Stomach (tissue), 7 donors: Measurements from ENCODE around the genes KCNIP3, ADRA2B and ASTL.

DNA sequence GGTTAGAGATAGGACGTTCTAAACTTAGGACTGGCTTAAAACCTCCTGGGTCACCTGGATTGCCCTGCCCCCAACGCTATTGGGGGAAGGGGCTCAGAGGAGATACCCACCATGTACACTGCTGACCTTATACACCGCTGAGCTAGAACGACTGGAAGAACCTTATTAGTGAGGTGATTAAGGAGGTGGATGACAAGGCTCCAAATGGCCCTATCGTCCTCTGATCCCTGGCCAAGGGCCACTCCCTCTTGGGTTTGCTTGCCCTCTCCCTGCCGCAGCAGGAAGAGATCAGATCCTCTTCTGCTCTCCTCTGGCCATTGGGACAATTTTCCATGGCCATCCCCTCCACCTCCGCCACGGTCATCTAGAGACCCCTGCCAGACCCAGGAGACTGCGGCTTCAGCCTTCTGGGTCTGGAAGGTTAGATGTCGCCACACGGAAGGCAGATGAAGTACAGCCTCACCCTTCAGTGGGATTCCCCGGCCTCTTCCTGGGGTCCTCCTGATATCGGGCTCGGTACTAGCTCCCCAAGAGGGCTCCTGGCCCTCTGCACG, 1.2 kb downstream of the ZNF514 start:
- PRO-cap: no peak
- RAMPAGE, long total RNA, 5 experiments: no peak in any of the 5 experiments
- RRBS: no CpG with 5 or more reads among the region's 15 CpGs

DNA sequence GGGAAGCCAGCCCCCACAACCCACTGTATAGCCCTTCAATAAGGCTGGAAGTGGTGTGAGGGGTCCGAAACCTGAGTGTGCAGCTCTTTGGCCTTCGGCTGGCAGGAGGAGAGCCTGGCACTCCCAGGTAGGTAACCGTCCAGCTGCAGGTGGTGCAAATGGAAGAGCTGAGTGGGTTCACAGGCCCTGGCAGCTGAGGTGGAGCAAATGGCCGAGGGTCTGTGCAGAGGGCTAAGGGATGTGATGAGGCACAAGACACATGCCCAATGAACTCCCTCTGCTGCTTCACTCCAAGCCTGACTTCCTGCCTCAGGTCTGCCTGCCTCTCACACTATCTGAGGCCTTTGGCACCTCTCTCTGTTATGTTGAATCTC, 7.6 kb upstream of the ZNF892 start:
- PRO-cap: no peak
- RAMPAGE, long total RNA, 5 experiments: no peak in any of the 5 experiments
- RRBS: no CpG with 5 or more reads among the region's 4 CpGs

DNA sequence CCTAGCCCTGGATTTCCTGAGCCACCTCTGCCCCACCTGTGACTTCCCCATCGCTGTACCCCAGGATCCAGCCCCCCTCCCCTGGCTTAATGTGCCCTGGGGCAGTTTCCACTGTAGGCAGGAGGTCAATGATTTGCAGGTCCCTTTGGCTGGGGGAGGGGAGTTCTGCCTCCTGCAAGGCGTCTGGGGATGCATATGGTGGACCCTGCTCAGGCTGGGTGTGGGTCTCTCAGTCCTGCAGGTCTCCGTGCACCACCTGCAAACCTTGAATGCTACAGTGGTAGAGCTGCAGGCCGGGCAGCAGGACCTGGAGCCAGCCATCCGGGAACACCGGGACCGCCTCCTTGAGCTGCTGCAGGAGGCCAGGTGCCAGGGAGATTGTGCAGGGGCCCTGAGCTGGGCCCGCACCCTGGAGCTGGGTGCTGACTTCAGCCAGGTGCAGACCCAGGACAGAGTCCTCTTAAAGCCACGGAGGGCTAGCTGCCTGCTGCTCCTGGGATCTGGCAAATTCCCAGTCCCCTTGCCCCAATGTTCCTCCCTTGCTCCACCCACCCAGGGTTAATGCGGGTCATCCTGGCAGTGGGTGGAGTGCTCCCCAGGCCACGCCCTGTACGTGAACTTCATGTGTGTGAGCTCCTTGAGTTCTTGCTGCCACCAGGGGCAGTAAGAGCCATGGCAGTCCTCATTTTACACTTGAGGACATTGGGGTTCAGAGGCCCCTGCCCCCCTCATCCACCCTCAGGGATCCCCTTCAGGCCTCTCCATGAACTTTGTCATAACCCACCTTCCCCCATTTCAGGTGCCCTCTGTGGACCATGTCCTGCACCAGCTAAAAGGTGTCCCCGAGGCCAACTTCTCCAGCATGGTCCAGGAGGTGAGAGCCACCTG, 3.1 kb downstream of the PROM2 start:
- PRO-cap: no peak
- RAMPAGE, long total RNA, 5 experiments: start-site peak on the plus strand in 2 of 5 experiments, centred at positions 302 to 820 of the sequence, 8 to 20 reads per replicate
- RRBS: no CpG with 5 or more reads among the region's 13 CpGs

- PRO-cap: no peak
- RAMPAGE, long total RNA, 5 experiments: start-site peak on the plus strand in 4 of 5 experiments, at chr2:95296747-95297365 at its widest, 5 to 16 reads per replicate
- RRBS: 3% methylated on average over 6 of the region's 19 CpGs
These were observed at the start of gene KCNIP3 for GRCh38 chr2:95296675-95297616. TSS of gene KCNIP3 (plus strand) at chr2:95297347.

DNA sequence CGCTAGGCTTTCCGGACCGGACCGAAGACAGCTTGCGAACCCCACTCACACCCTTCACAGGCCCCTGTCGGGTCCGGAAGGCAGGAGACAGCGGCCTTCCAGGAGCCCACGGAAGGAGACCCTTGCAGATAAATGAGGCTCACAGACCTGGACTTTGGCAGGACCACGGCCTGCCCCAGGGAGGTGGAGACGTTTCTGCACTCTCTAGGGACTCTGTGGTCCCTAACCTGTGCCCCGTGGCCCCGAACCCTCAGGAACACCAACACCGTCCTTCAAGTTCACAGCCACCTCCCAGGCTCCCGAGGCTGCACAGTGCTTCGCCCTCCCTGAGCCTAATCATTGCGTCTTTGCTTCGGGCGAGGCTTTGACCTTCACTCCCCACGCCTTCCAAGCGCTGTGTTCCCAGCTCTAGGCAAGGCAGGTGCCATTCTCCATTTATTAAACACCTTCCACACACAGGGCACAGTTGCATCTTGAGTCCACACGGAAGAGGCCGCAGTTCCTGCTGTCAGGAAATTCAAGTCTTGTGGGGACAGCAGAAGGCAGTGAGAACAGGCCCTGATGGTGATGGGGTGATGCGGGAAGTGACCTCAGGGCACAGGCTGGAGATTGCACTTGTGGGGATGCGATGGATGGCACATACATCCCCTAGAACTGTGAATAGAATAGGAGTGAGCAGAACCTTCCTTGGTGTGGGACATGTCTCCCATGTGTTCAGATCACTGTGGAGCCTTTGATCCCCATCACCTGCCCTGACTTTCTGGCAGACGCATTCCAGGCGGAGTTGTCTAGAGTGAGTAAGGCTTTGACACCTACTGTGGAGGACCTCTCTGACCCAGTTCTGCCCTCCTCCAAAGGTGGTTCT, 12.7 kb upstream of the FAHD2A start:
- PRO-cap: no peak
- RAMPAGE, long total RNA, 5 experiments: no peak in any of the 5 experiments
- RRBS: 78% methylated on average over 7 of the region's 27 CpGs

DNA sequence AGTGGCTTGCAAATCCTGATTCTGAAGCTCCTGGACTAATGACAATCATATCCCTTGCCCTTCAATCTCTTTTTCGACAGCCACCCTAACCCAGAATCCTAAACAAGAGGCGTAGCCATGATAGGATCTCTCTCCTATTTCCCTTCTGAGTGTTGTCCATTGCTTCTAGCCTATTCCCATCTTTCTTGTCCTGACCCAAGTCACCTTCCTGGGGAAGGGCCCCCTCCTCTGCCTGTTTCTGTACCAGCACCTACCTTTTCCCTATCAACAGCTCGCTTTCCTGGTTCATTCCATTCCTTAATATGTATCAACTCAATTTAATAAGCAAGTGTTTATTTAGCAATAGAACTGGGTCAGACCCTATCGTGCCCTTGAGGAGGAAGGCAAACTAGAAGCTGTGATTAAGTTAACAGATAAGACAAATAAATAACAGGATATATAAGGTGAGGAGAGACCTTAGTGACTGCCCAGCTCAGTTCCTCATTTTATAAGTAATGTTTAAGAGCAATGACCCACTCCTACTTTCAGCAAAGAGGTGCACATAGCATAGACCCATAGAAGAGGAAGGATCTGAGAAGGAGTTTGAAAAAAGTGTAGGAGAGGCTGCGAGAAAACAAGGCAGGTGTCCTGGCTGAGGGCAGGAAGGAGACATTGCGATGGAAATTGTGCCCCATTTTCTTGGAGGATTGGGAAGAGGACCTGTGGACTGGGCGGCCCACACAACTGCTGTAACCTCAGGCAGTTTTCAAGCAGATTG, 74.0 kb downstream of the TRIM43 start:
- PRO-cap: no peak
- RAMPAGE, long total RNA, 5 experiments: start-site peak on the plus strand in 1 of 5 experiments, centred at position 467 of the sequence, 10 reads per replicate
- RRBS: no CpG with 5 or more reads among the region's 7 CpGs

DNA sequence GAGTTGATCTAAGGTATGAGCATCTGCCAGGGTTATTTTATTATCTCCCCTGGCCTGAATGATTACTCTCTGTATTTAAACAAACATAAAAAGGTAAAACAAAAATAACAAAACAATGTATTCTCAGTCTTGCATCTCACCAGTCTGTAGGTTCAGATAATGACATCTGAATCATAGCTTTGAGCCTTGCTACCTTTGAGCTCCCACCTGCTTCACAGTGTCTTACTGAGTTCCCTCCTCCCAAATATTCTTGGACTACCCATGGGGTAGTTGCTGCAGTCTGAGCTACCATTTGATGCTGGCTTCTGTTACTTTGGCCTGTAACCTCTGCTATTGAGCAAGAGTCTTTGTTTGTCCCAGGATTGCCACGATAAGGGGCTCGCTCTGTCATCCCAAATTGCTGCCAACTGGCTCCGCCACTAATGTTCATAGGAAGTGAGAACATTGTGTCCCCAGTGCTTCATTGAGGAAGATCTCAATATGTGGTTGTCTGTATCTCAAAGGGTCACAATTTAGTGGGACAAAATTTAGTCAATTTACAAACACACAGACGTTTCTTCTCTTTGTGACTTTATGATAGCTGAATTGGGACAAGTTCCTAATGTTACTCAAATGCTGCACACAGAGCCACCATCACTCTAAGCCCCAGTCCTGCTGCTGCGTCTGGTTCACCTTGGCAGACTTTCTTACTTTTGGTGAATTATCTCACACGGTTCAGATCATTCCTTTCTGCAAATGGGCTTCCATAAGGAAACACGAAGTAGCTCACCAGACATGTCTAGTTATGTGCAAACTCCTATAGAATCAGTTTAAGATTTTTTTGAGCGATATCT, 103.9 kb downstream of the TRIM43 start:
- PRO-cap: no peak
- RAMPAGE, long total RNA, 5 experiments: no peak in any of the 5 experiments
- RRBS: no CpG with 5 or more reads among the region's 8 CpGs

DNA sequence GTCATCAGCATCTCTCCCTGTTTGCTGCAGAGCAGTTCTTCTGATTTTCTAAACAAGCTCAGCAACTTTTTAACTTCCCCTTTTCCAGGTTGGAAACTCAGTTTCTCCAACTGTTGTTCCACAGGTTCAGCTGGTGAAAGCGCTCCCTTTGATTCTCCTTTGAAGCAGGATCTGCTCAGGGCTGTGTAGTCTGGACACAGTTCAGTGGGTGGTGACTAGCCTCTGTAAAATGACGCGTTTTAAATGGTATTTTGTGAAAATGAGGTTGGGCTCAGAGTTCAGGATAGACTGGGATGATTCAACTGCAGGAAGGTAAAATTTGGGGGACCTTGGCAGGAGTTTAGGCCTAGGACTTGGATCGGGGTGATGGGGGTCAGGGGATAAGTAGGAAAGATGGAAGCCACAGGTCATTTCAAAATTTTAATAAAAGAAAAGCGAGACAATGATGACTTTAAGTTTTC, 106.4 kb downstream of the TRIM43 start:
- PRO-cap: no peak
- RAMPAGE, long total RNA, 5 experiments: no peak in any of the 5 experiments
- RRBS: no CpG with 5 or more reads among the region's 5 CpGs

DNA sequence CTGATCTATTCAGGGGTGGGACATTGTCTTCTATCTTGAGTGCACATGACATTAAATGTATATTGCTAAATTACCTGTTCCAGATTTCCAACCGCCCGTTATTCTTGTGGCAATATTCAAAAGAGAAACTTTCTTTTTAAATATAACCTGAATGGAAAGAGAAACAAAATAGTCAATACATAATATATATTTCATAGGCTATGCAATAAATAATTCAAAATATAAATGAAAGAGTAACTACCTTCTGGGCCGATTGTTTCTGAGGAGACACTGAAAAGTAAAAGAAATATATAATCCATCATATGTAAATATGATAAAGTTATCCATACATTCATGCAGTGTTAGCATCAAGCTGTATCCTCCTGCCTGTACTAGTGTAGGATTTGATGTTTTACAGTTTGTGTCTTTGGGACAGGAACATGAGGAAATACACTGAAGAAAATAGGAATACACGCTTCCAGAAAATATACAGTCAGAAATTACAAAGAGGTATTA, 109.3 kb downstream of the ANKRD36C start:
- PRO-cap: no peak
- RAMPAGE, long total RNA, 5 experiments: start-site peak on the minus strand in 2 of 5 experiments, centred at positions 115 to 312 of the sequence, 99 to 328 reads per replicate
- RRBS: no CpG with 5 or more reads among the region's 4 CpGs

DNA sequence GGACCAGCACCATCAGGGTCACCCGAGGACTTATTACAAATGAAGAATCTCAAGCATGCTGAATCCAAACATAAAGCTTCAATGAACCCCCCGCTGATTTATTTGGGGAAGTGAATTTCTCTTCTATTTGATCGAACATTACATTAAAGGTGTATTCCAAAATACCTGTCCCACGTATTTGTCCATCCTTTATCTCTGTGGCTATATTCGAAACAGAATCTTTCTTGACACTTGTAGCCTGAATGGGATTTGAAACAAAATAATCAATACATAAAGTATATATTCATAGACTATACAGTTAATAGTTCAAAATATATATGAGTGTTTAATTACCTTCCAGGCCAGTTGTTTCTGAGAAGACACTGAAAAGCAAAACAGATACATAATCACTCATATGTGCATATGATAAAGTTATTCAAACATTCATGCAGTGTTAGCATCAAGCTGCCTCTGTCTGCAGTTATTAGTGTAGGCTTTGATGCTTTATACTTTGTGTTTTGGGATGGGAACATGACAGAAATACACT, 105.7 kb downstream of the ANKRD36C start:
- PRO-cap: no peak
- RAMPAGE, long total RNA, 5 experiments: start-site peak on the minus strand in 1 of 5 experiments, centred at position 76 of the sequence, 734 reads per replicate
- RRBS: no CpG with 5 or more reads among the region's 5 CpGs

DNA sequence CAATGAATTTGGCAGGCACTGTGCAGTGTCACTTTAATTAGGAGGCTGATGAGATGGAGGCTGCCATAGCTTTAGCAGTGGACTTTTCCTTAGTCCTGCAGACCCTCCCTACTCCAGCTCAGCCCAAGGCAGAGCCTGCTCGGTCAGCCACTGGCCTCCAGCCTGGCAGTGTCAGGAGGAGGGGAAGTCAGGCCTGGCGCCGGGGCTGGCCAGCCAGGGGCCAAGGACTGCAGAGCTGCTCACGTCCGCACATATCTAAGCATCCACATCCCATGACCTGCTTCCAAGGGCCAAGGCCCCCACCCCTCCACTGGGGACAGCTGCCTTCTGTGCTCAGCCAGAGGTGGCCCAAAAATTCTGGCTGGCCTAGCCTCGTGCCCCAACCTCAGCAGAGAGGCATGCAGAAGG, 33.2 kb downstream of the ADRA2B start:
- PRO-cap: no peak
- RAMPAGE, long total RNA, 5 experiments: no peak in any of the 5 experiments
- RRBS: no CpG with 5 or more reads among the region's 6 CpGs

DNA sequence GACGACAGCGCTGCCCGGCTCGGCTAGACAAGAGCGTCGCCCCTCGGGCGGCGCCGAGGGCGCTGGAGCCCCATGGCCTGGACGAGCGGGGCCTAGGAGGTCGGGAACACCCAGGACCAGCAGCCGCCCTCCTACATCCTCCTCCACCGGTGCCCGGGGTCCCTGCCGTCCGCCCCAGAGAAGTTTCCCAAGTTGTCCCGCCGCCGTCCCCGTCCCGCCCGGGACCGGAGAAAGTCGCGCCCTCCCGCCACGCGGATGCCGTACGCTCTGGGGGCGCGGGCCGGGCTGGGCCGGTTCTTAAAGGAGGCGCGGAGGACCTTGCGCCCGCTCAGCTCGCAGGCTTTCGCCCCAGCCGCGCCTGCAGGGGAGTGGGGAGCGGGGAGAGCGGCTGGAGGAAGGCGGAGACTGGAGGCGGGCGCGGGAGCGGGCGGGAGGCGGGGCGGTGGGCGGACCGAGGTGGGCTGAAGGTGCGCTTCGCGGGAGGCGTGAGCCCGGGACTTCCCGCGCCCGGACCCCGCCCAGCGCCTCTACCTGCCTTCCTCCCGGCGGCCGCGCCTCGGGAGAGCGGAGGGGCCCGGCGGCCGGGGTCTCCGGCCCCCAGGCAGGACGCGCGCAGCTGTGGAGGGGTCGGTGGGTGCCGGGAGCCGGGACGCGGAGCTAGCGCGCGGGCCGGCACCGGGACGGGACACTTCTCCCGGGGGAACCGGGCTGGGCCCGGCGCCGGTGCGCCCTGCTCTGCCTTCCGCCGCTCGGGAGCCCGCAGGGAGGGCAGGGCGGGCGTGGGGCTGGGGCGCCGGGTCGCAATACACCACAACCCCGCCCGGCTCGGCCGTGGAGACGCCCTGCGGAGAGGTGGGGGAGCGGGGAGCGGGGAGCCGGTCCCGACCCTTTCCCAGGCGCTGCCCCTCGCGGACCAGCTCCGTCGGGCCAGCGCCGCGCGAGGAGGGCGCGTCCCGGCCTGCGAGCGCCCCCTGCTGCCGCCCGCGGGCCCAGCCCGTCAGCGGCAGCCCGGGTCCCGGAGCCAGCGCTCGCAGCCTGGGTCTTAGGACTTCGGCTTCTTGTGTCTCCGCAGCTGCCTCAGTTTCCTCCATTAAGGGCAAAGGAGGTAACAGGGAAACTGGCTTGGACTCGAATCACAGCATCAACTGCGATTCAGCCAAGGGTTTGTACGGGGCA, at the start of gene ADRA2B:
TSS of gene ADRA2B (minus strand) at position 370 of the 1,176 bp plus-strand sequence.
- PRO-cap: bidirectional peak, plus-strand start at position 432 of the sequence, minus-strand start at position 356 of the sequence
- RAMPAGE, long total RNA, 5 experiments: no peak in any of the 5 experiments
- RRBS: 3% methylated on average over 69 of the region's 144 CpGs

DNA sequence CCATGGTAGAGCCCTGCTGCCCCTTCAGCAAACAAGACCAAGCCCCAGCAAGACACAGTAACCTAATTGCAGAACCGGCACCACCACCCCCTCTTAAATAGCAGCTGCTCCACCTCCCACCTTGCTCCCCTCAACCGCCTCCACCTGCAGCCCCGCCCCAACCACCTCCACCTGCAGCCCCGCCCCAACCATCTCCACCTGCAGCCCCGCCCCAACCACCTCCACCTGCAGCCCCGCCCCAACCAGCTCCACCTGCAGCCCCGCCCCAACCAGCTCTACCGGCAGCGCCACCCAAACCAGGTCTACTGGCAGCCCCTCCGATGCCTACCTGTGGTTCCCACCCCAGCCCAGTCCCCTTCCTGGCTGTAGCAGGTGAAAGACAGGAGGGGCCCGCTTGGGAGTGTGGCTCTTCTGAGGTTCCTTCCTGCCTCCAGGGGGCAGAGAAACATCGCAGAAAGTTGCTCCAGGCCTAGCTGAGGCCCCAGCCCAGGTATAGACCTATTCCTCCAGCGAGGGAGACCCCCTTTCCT, at the start of gene ASTL:
TSS of gene ASTL (minus strand) at position 70 of the 530 bp plus-strand sequence.
- PRO-cap: no peak
- RAMPAGE, long total RNA, 5 experiments: no peak in any of the 5 experiments
- RRBS: no CpG with 5 or more reads among the region's 13 CpGs

DNA sequence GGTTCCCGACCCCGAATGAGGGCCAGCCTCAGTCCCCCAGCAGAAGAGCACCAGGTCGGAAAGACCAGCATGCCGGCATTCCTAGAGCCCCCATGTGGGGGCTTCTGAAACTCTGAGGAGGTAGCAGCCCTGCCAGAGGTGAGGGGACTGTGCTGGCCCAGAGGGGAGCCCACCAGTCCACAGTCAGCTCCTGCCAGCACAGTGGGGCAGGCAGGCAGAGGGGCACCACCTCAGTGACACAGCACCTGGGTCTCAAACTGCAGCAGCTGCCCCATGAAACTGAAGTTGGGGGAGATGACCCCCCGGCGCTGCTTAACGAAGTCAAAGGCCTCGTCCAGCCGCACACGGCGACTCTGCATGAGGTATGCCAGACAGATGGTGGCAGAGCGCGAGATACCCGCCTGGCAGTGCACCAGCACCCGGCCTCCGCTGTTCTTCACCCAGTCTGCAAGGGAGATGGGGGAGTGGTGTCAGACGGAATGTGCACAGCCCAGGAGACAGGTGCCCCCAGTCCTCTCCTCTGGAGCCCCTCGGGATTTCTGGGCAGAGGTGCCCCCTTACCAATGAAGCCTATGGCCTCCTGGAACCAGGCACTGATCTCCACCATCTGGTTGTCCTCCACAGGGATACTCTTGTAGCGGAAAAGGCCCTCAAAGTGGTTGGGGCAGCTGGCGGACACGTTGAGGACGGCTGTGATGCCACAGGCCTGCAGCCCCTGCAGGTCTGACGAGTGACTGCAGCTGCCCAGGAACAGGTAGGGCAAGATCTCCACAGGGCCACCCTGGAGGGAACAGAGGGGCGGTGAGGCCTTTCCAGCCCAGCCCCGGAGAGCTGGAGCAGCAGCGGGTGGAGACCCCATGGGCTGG, 1.4 kb downstream of the DUSP2 start:
- PRO-cap: no peak
- RAMPAGE, long total RNA, 5 experiments: no peak in any of the 5 experiments
- RRBS: 58% methylated on average over 10 of the region's 26 CpGs

- PRO-cap: no peak
- RAMPAGE, long total RNA, 5 experiments: no peak in any of the 5 experiments
- RRBS: no CpG with 5 or more reads among the region's 35 CpGs
These were observed 3.4 kb upstream of the DUSP2 start for GRCh38 chr2:96148300-96149324.

DNA sequence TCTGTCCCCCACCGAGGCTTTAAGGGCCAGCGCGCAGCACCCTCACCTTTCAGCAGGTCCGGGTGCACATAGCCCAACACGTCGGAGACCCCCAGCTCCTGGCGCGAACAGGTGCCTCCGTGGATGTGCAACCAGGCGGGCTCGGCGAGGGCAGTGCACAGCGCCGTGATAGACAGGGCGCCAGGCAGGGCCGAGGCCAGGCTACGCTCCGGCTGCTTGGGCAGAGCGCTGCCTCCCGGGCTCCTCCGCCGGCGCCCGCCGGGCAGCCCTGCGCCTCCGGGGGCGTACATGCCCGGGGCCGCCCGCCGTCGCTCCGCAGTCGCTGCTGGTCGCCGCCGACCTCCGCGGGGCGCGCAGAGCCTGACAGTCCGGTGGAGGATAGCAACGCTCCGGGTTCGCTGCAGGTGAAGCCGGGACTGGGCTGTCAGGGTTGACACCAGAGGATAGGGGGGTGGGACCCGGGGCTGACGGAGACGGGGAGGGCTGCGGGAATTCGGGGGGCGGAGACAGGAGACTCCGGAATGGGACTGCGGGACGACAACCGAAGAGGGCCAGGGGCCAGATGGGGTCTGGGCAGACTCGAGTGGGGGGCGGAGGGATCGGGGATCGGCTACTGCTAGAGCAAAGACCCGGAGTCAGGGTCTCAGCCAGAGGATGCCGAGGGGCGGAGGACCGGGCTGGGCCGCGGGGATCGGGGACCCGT, 554 bp downstream of the TMEM127 start:
- PRO-cap: unidirectional peak, plus-strand start at position 509 of the sequence
- RAMPAGE, long total RNA, 5 experiments: no peak in any of the 5 experiments
- RRBS: 2% methylated on average over 34 of the region's 69 CpGs

DNA sequence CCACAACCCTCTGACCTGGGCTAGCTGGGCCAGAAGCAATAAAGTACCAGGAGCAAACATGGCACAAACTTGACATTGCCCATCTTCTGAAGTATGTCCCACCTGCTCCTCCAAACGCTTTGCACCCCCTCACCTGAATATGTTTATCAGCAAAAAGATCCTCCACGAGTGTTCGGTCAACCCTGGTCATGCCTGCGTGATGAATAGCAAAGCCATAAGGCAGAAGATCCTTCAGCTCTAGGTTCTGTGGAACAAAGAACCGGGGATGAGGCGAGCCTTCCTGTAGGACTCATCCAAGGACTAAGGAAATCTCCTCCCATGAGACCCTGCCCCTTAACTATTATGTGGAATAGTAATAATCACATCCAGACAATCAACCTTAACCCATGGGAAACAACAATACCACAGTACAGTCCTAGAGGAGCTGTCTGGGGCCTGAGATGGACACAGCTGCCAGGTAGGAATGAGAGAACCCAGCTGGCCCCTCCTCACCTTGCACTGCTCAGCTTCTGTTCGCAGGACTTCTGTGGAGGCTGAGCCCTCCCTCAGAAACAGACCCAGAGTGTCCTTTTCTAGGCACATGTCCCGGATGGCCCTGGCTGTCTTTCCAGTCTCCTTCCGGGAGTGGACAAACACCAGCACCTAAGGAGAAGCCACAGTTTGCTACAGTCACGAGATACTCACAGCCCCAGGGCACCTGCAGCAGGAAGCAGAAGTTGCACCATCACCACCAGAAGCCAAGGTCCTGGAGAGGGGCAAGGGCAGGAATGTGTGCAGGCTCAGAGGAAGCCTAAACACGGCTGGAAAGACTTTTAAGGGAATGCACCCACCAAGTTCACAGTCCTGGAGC, 13.9 kb downstream of the SNRNP200 start:
- PRO-cap: no peak
- RAMPAGE, long total RNA, 5 experiments: no peak in any of the 5 experiments
- RRBS: no CpG with 5 or more reads among the region's 11 CpGs

DNA sequence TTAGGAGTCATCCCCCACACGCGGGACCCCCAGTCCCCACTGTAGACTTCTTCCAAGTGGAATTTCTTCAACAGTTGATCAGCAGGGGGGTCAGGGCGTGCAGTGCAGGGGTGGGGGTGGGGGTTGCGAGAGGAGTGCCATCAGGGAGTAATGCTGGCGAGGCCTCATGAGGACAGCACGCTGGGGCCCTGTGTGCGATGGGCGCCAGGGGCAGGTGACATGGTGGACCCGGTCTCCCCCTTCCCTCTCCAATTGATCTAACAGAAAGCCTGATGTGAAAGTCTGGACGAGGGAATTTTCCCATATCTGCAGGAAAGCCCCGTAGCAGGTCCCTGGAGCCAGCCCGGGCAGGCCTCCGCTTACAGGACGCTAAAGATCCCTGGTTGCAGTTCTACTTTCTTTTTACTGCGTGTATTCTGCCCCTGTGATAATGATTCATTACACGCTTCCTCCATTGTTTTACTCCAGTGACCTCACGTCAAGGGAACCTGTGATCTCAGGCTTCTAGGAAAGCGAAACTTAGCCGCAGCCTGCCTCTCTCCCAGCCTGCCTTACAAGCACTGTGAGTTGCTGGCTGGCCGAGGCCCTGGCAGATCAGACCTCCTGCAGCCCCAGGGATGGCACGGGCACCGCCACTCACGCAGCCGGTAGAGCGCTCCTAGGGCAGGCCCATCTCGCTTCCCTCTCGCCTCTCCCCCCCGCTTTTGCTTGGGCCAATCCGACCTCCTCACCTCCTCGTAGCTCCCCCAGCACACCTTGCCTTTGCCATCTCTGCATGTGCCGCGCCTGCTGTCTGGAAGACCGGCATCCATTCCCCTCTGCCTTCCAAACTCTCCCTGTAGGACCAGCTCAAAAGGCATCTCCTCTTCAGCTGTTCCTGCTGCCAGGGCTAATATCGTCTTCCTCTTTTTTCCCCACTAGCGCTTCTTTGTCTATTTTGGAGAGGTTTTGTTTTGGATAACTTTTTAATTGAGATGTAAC, 19.2 kb downstream of the NEURL3 start:
- PRO-cap: bidirectional peak, plus-strand start at position 563 of the sequence, minus-strand start at position 377 of the sequence
- RAMPAGE, long total RNA, 5 experiments: no peak in any of the 5 experiments
- RRBS: 17% methylated on average over 3 of the region's 35 CpGs

DNA sequence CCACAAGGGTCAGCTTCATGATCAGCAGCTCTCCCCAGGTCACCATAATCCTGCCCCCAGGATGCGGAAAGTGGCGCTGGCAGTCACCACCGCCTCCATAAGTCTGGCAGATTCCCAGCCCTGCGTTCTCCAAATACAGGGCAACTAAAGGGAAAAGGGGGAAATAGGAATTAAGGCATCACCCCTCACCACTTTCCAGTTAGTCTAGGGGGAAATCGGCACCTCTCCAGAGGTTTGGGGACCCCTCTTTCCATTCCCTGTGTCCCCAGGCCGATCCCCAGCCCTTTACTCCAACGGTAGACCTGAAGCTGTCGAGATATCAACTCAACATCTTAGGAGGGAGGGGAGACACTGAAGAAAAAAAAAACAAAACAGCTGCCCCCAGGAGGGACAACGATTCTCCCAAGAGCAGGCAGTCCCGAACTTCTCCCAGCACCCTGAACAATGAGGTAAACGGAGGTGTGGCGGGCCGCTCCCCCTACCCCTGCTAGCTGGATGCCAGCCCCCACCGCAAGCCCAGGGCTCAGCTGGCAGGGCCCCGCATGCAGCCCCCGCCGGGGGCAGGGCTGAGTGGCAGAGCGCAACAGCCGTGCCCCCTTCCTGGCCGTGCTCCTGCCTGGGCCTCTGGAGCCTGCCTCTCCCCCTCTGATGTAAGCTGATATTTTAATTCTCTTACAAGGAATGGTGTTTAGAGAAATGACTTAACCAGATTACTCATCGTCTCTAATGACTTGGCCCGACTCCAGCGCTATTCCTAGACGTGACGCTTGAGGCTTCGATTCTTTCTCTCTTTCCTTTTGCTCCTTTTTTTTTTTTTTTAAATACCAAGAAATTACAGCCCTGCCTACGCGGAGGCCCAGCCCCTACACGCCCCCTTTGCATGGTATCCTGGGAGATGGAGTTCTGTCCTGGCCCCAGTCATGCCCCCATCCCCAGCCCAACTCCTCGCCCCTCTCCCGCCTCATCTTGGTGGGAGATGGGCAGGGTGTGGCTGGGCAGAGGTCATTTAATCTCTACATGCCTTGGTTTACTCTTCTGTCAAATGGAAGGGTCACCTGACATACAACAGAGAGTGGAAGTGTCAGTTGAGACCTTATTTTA, 4.7 kb upstream of the ARID5A start:
- PRO-cap: unidirectional peak, minus-strand start at position 626 of the sequence; unidirectional peak, minus-strand start at position 793 of the sequence
- RAMPAGE, long total RNA, 5 experiments: no peak in any of the 5 experiments
- RRBS: no CpG with 5 or more reads among the region's 31 CpGs

DNA sequence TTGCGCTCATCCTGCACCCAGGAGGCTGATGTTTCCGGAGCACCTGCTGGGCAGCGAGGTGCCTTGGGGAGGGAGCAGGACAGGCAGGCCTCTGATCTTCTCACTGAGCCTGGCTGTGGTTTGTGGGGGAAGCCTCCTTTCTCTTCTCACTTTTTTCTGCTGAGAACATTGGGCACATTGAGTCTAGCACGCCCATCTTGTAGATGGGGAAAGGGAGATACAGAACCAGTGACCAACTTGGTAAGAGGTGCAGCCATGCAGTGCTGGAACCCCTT, 2.4 kb downstream of the ARID5A start:
- PRO-cap: no peak
- RAMPAGE, long total RNA, 5 experiments: no peak in any of the 5 experiments
- RRBS: no CpG with 5 or more reads among the region's 4 CpGs